Panc1 (cell line): Measurements from ENCODE around the genes ZFP69B and TMEM269.

DNA sequence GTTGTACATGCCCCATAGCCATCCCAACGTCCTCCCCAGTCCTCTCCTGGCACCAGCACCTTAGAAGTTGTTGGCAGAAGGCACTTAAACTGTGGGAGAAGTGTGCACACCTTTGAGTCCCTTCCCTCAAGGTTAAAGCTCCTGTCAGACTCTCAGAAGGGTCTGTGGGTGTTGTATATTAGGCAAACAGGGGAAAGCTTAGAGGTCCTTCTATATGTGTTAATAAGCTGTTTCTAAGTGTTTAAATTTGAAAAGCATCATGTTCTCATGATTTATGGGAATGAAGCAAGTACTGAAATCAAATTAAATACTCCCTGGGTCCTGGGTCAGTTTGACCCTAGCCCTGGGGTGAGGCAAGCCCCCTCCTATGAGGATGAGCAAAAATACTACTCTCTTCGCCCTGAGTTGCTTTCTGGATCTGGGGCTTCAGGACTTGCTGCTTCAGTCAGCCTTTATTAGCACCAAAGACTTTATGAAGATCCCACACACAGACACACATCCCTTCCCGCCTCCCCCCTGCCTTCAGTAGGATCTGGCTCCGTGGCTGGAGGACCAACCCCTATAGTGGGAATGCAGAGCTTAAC is 27.9 kb upstream of the ZFP69B start:
- RRBS, 2 experiments, result no CpG with 5 or more reads among the region's 4 CpGs

- RRBS, 2 experiments, result under 1 to 5% methylated on average over 22 to 26 of the region's 73 CpGs
Observed at GRCh38 chr1:40449605-40450774, at the start of gene ZFP69B. ZFP69B (plus strand) TSS chr1:40450476.

- RRBS, 2 experiments, result no CpG with 5 or more reads among the region's 10 CpGs
Observed at GRCh38 chr1:40450870-40451441, 680 bp downstream of the ZFP69B start.

DNA sequence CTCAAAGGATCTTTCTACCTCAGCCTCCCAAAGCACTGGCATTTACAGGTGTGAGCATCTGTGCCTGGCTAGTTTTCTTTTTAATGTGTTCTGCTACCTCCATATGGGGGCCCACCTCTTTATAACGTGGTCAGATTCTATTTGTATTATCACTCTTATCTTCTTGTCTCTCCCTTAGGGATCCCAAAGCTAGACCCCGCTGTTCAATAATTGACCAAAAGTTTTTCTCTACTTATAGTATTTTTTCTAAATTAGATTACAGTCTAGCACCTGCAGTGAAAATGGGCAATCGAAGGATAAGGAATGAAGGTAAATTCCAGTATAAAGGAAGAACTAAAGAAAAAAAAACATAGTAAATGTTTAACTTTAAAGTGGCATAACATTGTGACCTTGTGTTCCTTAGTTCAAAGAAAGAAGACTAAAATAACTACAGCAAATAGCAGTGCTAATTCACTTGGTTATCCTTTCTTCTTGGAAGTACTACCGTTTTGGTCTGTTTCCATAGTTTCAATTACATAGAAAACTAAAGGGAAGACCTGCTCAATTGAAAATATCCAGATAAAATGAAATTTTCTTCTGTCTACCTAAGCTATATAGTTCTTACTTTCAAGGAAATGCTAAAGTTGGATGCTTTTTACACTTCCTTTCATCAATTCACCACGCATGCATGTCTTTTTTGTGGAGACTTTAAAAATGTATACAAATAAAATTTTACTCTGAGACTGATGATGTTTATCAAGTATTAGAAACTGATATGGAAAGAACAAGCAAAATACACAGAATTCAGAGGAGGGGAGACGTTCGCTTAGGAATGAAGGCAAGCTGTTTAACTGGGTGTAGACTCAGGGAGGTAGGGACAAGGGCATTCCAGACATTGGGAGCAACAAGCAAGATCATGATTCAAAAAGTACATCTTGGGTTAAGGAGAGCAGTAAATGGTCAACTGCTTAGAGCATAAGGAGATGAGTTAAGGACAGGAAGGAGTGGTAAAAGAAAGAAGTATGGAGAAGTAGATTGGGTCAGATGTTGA is 24.3 kb downstream of the NFYC start:
- RRBS, 2 experiments, result no CpG with 5 or more reads among the region's 7 CpGs

- RRBS, 2 experiments, result no CpG with 5 or more reads among the region's 10 CpGs
Observed at GRCh38 chr1:40997032-40997816, 17.7 kb downstream of the CTPS1 start.

- RRBS, 2 experiments, result no CpG with 5 or more reads among the region's 9 CpGs
Observed at GRCh38 chr1:41045386-41046257, 24.1 kb upstream of the SLFNL1 start.

DNA sequence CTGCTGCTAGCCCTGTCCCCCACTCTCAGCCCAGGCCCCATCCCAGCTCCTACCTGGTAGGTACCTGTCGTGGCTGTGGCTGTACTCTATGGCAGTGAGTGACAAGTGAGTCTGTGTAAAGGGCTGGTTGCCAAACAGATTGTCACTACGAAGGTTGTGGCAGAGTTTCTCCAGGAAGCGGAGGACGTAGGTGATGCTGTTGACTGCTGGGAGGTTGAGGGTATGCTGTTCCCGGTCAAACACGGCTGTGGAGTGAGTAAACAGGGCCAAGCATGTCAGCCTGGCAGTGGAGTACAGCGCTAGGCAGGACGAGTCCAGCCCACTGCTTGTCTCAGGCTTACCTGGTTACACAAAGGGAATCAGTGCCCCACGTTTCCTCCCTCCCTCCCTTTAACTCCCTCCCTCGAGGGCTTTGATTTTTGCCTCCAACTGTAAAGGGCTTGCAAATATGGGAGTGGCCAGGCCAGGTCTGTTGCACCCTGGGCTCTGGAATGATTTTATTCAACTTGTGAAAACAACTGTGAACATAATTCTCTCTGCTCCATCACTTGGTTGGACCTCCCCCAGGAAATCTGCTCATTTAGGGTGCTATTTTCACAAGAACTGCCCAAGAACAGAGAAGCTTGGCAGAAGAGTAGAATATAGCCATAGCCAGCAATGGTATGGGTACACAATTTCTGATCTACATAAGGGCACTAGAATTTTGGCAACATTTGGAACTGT is 25.0 kb upstream of the SLFNL1 start:
- RRBS, 2 experiments, result no CpG with 5 or more reads among the region's 10 CpGs

DNA sequence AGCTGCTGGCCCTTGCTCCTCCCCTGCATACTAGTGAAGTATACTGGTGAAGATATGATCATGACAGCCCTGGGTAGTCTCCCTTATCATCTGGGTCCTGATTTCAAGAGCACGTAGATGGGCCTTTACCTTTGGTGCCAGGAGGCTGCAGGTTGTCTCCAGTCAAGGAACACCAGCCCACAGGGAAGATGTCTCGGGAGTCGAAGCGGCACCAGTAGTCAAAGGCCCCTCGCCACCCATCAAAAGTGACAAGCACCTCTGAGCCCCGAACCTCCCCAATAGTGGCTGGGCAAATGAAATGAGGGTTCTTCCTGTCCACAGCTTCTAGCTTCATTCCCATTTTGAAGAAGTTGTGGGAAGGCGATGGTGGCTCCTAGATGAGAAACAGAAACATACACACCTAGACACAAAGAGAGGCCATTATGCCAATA is 91.6 kb upstream of the SLFNL1 start:
- RRBS, 2 experiments, result no CpG with 5 or more reads among the region's 7 CpGs

DNA sequence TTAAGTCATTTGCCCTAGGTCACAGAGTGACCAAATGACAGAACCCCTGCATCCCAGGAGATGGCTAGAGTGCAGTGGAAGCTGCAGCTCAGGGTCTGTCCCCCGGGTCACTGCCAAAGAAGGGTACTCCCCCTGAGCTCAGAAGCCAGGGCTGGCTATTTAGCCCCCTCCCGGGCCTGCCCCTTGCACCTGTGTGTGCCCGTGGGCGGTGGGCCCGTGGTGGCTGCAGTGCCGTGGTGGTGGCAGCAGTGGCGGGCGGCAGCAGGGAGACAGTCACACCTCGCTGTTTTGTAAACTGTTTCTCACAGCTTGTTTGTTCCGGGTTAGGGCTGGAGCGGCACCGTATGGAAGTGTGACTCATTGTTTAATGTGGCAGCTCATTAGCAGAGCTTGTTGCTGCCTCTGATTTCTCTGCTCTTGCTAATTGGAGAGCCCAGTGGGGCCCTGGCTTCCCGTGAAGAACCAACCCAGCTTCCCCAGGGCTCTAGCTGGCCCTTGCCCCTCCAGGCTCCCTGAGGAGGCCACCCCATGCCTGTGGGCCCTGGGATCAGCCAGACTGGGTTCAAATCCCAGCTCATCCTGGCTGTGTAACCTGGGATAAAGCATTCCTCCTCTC is 99.9 kb upstream of the SCMH1 start:
- RRBS, 2 experiments, result 4 to 21% methylated on average over 2 of the region's 13 CpGs

- RRBS, 2 experiments, result 21 to 23% methylated on average over 2 of the region's 10 CpGs
Observed at GRCh38 chr1:41387638-41388148, 96.8 kb downstream of the EDN2 start.

DNA sequence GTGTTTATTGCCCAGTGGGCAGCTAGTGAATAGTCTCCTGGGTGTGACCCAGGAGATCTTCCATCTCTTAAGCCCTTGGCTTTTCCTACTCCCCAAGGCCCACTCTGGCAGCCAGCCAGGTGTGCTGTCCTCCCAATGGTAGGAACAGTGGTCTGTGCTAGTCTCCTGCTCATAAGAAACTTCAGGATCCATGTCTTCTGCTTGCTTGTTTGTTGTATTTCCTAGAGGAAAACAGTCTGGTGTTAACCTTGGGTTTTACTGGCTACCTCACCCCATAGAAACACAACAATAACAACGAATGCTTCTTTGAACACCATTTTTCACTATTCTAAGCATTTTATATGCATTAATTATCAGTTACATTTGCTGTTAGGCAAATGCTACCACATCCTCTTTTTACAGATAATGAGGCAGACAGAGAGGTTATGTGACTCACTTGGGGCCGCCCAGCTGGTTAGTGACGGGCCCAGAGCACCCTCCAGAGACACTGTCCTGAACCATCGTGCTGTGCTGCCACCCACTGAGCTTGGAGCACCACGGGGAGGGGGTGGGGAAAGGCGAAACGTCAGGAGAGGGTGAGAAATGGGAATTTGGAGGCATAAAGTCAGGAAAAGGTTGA is 107.5 kb downstream of the HIVEP3 start:
- RRBS, 2 experiments, result no CpG with 5 or more reads among the region's 7 CpGs

DNA sequence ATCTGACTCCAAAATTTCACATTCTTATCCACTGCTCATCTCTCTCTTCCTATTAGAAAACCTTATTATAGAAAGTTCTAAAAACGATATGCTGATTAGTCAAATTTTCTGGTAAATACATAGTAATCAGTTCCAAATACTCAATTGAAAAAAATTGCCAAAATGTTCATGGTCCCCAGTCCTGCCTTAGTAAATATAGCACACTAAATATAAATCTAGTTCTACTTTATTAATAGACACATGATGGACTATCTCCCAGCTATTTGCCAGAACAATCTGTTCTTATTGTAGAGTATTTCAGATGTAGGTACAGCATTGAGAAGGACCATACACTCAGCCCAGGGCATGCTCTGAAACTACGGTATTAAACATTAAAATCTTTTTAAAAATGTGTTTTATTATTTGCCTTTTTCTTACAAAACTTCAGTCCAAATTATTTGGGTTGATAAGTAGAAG is 37.3 kb downstream of the HIVEP3 start:
- RRBS, 2 experiments, result no CpG with 5 or more reads among the region's 2 CpGs

- RRBS, 2 experiments, result no CpG with 5 or more reads among the region's 3 CpGs
Observed at GRCh38 chr1:42223228-42223940, 58.8 kb upstream of the GUCA2A start.

- RRBS, 2 experiments, result no CpG with 5 or more reads among the region's 12 CpGs
Observed at GRCh38 chr1:42457857-42458439, 1.6 kb downstream of the PPCS start.

DNA sequence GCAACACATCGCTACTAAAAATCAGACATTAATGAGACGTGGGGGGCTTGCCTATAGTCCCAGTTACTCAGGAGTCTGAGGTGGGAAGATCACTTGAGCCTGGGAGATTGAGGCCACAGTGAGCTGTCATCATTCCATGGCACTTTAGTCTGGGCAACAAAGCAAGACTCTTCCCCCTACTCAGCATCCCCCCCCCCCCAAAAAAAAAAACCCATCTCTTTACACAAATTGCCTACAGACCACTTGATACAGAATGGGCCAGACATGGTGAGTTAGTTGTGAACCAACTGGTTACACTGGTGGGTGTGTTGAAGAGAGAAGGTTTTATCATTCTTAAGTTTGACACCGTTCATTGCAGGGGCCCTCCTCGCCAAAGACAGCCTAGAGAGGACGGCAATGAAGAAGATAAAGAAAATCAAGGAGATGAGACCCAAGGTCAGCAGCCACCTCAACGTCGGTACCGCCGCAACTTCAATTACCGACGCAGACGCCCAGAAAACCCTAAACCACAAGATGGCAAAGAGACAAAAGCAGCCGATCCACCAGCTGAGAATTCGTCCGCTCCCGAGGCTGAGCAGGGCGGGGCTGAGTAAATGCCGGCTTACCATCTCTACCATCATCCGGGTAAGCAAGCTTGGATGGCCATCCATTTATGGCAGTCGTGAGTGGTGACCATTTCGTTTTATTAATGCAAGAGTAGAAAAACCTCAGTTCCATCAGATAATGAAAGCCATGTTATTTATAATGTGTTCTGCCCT is 18.4 kb downstream of the YBX1 start:
- RRBS, 2 experiments, result no CpG with 5 or more reads among the region's 21 CpGs

DNA sequence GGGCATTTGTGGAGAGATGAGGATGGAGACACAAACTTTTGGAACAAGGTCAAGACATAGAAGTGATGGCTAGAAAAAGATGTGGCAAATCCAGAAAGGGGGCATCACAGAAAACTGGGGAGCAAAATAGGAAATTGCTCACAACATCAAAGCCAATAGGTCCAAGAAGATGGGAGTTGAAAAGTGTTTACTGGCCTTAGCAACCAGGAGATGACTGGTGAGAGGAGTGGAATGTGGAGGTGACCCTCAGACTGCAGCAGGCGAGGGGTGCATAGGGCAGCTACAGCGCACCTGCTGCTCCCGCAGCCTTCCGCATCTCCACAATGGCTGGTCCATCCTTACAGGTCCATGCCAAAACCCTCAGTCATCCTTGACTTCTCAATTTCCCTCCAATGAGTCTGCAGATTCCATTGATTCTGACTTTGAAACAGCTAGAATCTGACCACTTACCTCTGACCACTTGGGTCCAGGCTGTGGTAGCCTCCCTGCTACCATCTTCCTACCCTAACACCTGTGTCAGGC is 22.3 kb downstream of the CLDN19 start:
- RRBS, 2 experiments, result no CpG with 5 or more reads among the region's 4 CpGs

DNA sequence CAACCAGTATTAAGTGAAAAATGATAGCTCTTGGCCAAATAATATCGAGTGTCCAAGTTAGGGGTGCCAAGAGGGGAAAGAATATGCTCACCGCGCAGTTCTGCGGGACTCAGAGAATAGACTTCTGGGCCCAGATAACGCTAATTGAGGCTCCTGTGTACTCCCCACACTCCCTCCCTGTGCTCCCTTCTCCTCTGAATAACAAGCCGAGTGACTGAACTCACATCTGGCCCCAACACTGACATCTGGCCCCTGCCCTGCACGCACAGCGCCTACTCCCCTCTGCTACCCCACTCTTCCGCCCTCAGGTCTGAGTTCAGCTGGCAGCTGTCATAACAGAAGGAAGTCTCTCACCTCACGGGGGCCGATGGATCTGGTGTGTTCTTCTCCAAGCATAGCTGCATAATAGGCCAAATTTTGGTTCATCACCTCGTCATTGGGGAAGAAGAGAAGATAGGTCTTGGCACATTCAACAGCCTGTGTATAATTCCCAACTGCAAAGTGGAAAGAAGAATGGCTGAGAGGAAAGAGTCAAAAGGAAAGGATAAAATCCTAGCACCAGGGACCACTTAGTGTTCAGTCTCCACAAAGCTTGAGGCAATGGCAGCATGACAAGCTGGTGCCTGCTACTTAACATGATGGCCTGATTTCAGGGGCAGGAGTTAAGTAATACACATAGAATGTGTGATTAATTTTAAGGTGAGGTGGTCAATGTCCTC is 9.2 kb downstream of the P3H1 start:
- RRBS, 2 experiments, result no CpG with 5 or more reads among the region's 12 CpGs

GRCh38 chr1:42784634-42785171 is at the start of gene TMEM269:
TMEM269 (plus strand) TSS chr1:42784991.
- RRBS, 2 experiments, result 97% methylated on average over 5 to 6 of the region's 34 CpGs

GRCh38 chr1:42936164-42937249 is 22.2 kb downstream of the SLC2A1 start:
- RRBS, 2 experiments, result no CpG with 5 or more reads among the region's 16 CpGs

DNA sequence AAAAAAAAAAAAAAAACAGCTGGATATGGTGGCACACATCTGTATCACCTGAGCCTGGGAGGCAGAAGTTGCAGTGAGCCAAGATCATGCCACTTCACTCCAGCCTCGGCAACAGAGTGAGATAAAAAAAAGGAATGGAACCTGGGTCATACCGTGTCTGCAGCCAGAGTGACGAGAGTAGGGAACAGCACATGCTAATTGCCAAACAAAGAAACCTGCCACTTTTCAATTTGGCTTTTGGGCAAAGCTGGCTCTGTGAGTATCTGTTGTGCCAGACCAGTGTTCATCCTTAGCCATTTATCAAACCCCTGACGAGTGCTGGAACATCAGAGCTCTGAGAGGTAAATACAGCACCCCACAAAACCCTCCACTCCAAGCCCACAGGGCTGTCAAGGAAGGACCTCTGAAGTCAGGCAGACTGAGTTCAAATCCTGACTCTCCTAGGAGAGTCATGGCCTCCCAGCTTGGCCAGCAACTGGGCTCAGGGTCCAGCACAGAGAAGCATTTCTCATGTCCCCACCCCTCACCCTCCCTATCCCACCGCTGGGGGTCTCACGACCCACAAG is 11.0 kb downstream of the SLC2A1 start:
- RRBS, 2 experiments, result no CpG with 5 or more reads among the region's 6 CpGs